ENCODE measurements around a stretch of chr3.

GRCh38 chr3:52769760-52770455 lies 832 bp downstream of the NEK4 start:
- PRO-cap, 2 experiments = no peak in any of the 2 experiments

- PRO-cap, 2 experiments = no peak in any of the 2 experiments
Measured at GRCh38 chr3:52775837-52776379, 1.5 kb upstream of the ITIH1 start.

DNA sequence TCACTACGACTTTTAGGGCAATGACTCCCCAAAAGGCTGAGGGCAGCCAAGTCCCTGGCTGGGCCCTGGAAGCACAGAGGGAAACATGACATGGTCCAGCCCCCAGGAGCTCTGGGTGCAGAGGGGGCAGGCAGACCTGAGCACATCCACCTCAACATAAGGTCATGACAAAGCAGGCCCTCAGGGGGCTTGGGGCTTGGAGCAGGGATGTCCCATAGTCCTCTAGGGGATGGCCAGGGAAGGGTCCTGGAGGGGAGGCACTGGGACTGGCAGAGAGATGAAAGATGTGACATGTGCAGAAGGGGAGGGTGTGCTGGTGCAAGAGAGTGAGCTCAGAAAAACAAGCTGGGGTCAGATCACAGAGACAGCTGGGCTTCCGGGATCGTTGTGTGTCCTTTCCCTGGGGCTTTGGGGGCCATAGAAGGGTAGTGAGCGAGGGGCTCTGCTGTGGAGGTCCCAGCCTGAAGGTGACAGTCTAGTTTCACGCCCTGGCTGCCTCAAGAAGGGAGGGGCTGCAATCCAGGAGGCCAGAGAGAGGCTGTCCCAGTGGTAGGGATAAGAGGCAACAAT lies 618 bp upstream of the ITIH3 start:
- PRO-cap, 2 experiments = no peak in any of the 2 experiments

DNA sequence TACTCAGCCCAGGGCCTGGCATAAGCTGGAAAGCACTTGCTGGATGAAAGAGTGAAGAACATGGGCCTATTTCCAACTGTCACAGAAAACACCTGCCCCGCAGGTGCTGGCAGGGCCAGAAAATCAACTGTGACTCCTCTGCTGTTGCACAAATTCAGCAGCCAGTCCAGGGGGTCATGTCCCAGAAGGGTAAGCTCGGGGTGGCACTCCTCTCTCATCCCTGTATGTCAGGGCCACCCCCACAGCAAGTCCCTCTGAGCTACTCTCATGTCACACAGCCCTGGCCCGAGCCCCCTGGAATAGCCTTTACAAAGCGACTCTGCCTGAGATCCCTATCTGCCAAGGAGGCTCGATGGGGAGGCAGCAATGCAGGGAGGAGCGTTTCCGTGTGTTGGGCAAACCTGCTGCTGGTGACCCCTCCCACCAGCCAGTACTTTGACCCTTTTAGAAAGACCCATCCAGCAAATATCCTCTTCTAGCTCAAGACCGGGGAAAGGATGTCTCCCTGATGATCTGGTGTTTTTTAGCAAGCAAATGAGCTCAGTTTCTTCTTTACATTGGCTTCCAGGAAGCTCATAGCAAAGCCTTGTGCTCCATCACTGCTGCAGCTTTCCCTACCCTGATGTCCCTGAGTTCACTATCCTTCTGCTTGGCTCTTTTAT lies 17.1 kb downstream of the ITIH3 start:
- PRO-cap, 2 experiments = no peak in any of the 2 experiments

DNA sequence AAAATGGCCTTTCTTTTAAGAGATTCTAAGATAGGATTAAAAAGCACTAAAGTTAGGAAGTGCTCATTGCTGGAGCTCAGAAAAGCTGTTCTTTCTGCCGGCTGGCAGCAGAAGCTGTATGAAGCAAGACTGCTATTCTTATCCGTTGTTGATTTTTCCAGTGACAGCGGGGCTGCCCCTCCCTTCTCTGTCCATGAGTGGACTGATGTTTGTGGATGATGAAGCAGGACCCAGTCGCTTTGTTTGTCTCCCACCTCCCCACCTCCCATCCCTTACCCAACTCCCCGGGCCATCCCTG lies 10.3 kb upstream of the MUSTN1 start:
- PRO-cap, 2 experiments = no peak in any of the 2 experiments

- PRO-cap, 2 experiments = no peak in any of the 2 experiments
Measured at GRCh38 chr3:53130864-53131561, 778 bp upstream of the RFT1 start.

GRCh38 chr3:53166802-53167350 lies 5.9 kb downstream of the PRKCD start:
- PRO-cap, 2 experiments = no peak in any of the 2 experiments

DNA sequence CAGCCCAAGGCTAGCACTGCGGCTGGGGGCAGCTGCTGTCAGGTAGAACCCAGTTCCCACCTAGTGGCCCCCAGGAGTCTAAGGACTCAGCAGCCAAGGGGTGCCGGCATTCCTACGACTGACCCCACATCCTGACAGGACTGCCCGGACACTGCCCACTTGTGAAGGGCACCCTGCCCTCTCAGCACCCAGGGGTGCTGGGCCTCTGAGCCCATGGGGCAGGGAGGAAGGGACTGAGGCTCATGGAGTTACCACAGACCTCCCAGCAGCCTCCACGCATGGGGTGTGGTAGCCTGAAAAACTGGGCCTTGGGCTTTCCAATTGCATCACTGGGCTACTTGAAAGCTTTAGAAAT lies 13.3 kb downstream of the TKT start:
- PRO-cap, 2 experiments = no peak in any of the 2 experiments

- PRO-cap, 2 experiments = no peak in any of the 2 experiments
Measured at GRCh38 chr3:53478843-53479239, 15.6 kb upstream of the CACNA1D start.

- PRO-cap, 2 experiments = no peak in any of the 2 experiments
Measured at GRCh38 chr3:53880350-53880852, 1.6 kb downstream of the ACTR8 start.

DNA sequence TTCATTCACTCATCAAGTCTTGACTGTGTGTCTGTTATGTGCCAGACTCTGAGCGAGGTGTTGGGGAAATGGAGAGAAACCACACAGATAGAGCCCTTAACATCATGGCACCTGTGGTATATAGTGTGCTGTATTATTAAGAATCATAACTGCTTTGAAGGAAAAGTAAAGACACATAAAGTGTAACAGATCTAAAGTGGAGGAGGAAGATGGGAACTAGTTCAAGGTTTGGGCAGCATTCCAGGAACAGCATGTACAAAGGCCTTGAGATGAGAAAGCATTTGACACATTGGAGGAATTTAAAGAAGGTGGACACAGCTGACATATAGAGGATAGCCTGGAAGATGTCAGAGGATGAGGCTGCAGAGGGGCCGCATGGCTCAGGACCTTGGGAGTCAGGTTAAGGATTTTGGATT lies 39.0 kb downstream of the LRTM1 start:
- PRO-cap, 2 experiments = no peak in any of the 2 experiments

GRCh38 chr3:54967698-54968579 lies 40.1 kb upstream of the LRTM1 start:
- PRO-cap, 2 experiments = no peak in any of the 2 experiments

DNA sequence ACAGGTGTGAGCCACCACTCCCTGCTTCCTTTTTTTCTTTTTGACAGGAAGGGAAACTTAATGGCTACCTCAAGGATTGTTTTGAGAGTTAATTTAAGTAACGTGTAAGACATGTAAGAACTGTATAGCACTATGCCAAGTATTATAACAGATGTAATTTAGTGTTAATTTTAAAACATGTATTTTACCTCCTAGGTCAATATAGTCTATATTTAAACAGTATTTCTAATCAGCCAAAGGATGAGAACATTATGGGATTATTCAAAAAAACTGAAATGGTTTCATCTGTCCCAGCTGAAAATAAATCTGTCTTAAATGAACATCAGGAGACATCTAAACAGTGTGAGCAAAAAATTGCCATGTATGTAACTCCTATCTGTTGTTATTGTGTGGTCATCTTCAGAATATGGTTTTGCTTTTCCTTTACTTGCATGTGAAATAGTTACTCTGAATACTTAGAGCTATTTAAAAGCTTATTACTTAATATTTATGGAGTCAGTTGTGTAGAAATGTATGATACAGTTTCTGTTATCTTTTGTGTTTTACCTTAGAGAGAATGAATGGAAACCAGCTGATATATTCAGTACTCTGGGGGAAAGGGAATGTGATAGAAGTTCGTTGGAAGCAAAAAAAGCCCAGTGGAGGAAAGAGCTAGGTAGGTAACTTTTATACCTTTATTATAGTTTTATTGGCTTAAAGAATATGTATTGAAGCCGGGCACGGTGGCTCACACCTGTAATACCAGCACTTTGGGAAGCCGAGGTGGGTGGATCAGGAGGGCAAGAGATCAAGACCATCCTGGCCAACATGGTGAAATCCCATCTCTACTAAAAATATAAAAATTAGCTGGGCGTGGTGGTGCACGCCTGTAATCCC lies 9.7 kb downstream of the CCDC66 start:
- PRO-cap, 2 experiments = no peak in any of the 2 experiments

DNA sequence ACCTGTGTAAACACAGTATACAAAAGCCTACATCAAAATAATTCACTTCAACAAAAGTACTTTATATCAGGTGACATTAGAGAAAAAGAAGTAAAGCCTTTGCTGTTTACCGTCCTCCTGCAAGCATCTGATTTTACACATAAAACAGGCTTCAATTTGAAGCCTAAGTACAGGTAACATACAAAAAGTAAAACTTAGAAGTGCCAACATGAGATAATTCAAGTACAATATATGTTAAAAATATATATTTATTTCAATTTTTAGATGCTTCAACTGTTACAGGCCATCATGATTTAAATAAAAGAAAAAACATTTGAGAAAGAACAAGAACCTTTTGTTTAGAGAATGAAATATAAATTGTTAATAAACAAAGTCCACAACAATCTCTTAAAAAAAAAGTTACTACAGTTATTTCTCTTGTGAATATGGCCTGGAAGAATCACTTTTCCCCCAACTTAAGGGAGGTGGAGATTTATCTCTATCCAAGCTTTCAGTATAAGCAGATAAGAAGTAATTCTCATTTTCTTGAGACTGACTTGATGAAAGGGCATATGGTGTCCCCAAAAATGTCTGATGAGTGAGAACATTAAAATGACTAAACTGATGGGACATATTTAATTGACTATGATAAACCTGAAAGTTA lies 60.3 kb downstream of the TASOR start:
- PRO-cap, 2 experiments = no peak in any of the 2 experiments

DNA sequence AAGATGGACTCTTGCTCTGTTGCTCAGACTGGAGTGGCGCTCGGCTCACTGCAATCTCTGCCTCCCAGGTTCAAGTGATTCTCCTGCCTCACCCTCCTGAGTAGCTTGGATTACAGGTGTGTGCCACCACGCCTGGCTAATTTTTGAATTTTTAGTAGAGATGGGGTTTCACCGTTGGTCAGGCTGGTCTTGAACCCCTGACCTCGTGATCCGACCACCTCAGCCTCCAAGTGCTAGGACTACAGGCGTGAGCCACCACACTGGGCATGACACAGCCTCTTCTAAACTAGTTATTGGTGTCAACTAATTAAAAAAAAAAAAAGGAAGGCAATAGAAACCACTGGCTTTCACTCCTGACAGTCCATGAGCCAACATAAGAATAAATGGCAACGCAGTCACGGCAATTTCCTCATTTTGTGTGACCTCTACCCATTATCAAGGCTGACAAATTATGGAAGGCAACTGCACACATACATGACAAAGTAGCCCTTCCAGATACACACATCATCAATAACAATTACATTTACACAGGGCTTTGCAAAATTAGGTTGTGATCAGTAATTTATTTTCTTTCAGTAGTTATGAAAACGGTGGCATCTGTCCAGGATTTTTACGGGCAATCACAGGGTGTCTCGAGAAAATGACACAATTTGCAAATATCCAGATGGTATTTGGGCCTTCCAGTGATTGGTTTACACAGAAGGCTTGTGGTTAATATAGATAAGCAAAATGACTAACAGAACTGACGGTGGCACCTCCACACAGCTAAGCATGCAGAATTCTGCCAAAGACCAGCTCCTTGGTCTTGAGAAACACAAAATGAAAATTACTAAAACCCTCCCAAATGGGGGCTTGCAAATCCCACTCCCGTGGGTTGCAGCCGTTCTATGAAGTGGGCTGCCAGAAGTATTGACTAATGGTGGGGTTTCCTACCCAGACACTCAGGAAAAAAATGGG lies 5.8 kb downstream of the ARHGEF3 start:
- PRO-cap, 2 experiments = peak in 2 of 2 experiments; most common plus-strand start position 740 of the sequence (in 1); most common minus-strand start position 624 of the sequence (in 1)

DNA sequence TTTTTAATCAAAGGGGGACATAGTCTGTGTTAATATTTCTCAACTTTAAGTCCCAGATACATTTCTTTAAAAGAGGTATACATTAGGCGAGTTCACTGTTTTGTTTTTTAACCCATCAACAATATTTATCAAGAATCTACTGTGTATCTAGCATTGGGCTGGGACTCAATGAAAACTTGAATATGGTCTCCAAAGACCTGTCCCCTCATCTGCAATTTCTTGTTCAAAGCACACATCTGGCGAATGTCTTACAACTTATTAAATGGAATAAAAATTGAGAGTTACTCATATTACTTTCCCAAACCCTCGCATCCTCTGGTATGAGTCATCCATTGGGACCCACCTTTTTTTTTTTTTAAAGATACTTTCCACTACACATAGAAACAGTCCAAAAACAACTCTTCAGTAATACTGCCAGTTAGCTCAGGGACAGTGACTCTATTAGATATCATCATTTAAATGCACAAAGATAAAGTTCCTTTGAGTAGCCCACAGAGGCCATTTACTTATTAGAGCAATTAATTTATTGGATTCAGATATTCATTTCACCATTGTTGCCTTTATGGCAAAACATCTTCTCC lies 77.6 kb upstream of the ARHGEF3 start:
- PRO-cap, 2 experiments = no peak in any of the 2 experiments

DNA sequence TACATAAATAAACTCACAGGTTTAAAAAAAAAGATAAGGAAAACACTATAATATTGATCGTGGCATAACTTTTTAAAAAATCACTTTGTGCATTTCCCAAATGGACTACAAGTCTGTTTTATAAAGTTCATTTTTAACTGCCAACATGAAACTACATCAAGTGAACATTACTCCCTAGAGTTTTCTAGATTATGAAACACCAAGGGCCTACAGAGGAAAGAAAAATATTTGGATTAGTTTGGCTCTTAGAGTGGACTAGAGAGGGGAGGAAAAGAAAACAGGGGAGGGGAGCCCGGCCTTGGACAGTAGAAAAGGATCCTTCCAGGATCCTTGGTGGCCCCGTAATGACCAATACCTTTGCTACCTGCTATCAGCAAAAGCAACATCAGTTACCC lies 75.9 kb upstream of the SPATA12 start:
- PRO-cap, 2 experiments = no peak in any of the 2 experiments

DNA sequence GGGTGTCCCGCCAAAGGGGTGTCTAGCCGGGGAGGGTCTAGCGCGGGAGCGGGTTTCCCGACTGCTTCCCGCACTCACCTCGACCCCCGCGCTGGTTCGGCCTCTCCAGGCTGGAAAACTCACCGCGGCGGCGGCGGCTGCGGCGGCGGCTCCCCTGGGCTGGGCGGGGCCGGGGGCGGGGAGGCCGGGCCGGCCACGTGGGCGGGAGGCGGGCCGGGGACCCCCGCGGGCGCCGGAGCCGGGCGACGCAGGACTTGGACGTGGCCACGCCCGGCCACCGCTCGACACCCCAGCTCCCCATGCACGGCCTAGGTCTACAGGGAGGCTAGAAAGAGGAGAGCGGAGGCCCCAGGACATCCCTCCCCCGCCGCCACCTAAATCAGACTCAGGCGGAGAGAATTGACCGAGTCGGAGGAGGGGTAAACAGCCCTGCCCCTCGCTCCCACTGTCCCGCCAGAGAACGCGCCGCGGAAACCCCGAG lies 18.7 kb downstream of the SPATA12 start:
- PRO-cap, 2 experiments = peak in 2 of 2 experiments; most common plus-strand start position 226 of the sequence (in 1); most common minus-strand start position 121 of the sequence (in 2)

DNA sequence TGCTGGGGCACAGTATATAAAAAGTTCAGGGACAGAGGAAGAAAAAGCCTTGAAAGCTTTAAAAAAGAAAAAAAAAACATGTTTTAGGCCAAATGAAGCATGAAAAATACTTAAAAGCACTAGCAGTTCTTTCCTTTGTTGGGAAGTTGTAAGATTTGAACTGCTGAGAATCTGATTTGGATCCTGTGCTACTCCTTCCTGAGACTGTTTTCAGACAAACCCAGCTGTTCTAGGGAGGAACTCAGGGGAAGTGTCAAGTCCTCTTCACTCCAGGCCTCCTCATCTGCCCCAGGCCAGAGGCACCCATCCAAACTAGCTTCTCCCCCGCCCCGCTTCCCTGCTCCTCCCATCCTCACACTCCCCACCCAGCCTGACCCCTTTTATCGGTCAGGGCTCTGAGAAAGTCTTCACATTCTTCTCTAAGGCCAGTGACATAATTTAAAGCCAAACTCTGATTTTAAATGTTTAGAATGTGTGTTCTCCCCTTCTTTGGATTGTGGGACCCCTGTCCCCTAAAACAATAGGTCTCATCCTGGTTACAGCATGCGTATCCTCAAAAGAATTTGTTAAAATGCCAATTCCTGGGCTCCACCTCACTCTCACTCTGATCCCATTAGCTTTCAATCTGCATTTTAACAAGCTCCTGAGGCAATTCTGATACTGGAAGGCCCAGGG lies 4.8 kb downstream of the IL17RD start:
- PRO-cap, 2 experiments = no peak in any of the 2 experiments

- PRO-cap, 2 experiments = no peak in any of the 2 experiments
Measured at GRCh38 chr3:57164087-57164739, 940 bp downstream of the IL17RD start.